H9 (cell line): ENCODE measurements around the genes CDCA7, CIR1, ATF2 and HOXD8.

DNA sequence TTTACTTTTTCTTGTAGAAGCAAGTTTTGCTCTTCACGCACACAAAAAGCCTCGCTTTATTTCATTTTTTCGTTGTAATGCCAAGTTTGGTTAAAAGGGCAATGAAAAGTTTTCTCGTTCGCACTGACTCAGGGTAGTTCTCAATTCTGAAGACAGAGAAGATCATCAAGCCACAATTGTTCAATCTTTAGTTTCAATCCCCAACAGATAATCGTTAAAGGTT, 775 bp upstream of the CDCA7 start:
- PRO-cap = no peak

GRCh38 chr2:173354209-173355285, at the start of gene CDCA7:
TSS of gene CDCA7 (plus strand) at chr2:173354872.
- PRO-cap = bidirectional peak, plus-strand start at chr2:173354337, minus-strand start at chr2:173354298; bidirectional peak, plus-strand start at chr2:173354594, minus-strand start at chr2:173354588; bidirectional peak, plus-strand start at chr2:173354885, minus-strand start at chr2:173355089

DNA sequence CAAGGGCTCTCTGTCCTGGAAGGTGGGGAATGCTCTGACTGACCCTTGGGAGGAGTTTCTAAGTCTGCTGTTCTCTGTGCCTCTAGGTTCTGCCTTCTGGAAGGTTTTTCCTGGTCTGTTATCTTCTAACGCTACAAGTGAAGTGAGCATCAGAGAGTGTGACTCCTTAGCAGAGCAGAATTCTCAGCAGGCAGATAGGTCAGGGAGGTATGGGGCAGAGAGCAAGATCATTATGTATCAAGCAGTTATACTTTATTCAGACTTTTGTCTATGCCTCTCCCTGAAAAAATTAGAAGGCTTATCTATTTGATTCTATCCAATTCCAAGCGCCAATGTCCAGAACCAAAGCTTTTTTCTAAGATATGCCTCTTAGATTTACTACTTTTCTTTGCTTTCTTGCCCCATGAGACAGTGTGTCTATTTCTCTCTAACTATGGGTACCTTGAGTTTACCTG, 35.5 kb downstream of the SP3 start:
- PRO-cap = no peak

- PRO-cap = no peak
Measured at GRCh38 chr2:173991285-173991879, 26.2 kb upstream of the SP3 start.

DNA sequence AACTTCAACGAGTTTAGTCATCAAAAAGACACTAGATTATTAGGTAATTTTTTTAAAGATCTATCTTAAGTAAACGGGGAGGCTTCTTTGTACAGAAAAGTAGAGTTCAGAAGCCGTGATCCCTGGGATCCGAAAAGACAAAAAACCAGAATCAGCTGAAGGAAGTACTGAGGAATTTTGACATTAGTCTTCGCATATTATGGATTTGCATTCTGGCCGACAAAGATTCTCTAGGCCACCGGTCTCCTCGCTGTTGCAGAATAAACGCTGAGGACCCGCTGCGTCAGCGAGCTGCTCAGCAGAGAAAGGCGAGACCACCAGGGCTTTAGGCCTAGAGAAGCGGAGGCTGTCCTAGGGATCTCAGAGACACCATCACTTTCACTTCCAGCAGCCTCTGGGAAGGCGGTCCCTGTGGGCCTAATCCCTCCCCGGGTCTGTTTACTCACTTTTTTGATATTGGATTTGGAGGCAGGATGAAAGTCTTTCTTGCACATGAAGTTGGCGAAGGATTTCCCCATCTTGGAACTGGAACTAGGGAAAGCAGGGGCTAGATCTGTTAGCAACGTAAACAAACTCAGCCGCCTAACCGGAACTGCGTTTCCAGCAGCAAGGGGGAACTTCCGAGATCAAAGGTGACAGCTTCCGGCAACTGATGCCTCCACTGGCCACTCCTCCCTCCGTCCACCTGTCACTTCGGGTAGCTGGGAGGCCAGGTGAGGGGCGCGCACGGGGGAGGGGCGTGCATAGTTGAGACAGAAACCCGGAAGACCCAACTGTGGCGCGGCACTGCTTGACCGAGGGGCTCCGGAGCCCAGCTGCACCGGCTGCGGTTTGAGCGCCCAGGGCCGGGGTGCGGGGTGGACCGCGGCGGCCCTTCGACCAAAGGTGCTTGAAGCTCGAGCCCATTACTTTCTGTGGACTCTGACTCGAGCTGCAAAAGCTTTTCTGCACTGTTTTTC, at the start of gene CIR1:
CIR1 (minus strand) TSS at position 608 of the 959 bp plus-strand sequence.
- PRO-cap = bidirectional peak, plus-strand start at position 375 of the sequence, minus-strand start at position 257 of the sequence; bidirectional peak, plus-strand start at position 786 of the sequence, minus-strand start at position 594 of the sequence

DNA sequence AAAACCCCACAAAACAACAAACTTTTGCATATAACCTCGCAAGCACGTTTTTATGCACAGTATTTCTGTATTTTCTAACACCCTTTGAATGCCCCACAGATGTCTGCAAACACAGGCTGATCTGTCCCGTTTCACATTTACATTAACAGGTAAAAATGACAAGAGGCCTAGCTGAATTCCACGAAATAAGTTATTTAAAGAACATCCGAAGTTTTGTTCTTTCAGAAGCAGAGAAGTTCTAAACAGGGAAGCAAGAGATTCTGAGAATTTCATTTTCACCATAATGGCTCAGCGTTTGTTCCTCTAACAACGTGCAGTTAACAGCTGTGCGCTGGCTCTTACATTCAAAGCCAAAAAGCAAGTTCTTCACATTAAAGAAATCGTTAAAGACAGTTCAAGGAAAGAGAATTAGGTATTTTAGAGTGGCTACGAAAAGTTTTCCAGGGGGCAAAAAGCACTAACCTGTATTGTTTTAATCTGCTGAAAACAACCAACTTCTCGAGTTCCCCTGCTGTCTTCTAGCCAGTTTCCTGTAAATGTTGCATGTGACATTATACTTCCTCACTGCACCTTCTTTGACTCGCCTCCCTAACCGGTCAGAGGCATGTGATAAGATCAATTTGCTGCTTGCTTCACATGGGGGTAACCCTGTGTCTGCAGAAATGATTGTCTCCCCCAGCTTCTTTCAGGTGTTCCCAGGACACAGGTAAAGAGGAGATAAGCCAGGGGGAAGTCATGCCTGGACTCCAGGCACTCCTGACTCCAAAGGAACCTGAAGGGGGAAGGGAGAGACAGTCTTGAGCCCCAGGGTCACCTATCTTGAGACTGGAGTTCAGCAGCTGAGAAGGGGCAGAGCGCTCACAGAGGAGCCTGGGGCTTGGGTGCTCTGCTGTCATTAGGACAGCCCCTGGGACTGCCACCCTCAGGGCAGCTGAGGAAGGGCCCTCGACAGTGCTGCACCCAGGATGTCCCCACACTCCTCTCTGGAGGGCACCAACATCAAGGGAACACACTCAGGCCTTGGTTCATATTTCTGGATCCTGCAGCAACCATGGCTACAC, 36.8 kb upstream of the WIPF1 start:
- PRO-cap = no peak

DNA sequence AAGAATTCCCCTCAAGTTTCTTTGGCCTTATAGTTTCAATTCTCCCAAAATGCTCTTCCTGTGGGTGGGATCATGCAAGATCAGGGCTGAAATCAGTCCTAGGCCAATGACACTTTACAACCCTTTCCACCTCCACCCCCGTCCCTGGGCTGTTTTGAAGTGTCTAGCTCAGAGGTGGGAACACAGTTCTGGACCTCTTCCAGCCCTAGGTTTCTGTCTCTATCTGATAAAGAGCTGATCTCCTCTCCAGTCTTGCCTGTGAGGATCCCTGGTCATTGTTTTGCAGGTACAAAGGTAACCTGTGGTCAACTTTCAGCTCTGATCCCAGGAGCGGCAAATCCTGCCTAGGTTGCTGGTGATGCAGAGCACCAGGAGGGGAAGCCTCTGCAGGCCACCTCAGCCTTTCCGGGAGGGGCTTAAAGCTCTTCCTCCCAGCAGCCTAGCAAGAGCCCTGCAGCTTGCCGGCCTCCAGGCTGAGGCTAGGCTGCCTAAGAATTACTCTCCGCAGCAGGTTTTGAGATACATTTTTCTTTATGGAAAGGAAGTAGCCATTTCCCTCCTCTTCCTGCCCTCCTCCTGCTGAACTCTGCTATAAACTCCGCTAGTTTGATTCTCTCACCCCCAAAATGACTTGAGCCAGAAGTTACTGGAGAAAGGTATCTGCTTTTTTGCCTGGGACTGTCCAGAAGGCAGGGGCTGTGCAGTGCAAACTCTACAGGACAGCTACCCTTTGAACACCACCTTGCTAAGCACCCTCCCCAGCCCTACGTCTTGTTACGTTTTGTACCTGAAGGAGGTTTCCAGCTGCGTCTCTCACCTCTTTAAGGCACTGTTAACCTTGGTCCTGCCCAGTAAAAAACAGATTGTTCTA, 69.9 kb upstream of the WIPF1 start:
- PRO-cap = no peak

DNA sequence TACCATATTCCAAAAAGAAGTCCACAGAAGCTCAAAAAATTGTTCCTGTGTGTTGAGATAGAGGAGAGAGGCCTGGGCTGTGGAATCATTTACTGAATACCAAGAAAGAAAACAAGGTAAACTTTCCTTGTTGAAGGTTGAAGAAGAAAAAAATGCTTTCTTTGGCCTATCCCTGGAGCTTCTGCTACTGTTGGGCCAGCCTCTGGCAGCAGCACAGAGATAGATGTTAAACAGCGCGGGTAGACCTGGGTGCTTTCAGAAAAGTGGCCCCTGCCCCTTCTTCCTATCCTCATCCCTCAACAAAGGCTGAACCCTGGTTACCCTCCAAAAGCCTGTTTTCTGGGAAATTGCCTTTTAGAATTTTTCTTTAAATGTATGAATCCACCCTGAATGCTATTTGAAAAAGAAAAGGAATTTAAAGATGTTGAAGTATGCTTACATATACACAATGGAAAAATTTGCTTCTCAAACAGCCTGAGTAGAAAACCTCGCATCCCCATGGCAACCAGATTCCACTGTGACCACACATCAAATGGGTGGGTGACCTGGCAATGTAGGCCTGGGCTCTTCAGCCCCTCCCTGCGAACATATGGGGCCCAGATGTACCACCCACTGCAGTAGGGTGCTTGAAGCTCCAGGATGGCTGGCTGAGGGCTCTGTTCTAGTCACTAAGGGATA, 23.3 kb upstream of the CHRNA1 start:
- PRO-cap = no peak

DNA sequence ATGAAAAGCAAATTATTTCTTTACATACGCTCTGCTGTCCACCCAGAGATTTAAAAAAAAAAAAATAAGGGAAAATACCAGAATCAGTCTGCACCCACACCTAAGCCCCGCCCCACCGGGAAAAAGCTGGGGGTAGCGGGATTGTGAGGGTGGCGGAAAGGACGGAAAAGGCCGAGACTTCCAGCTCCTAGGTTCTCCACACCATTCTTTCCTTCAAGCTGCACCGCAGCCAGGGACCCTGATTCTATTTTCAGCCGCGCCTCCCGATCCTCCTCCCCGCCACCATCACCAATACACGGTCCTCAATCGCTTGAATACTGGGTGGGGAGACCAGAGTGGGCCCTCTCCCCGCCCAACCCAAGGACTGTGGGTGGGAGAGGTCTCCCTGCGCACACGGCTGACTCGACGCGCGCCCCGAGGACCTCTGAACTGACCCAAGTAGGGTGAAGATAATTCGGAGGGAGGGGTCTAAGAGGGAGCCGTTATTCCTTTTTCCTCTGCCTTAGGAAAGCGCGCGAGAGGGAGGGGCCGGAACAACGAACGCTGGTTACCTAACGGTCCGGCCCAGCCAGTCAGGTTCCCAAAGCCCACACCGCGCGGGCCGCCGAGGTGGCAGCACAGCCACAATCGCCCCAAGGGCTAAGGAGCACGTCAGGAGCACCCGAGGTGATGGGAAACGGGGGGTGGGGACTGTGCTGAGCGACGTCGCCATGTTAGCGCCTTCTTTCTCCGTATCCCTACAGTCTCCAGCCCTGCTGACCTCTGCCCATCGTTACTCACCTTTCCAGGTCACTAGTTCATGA, 532 bp downstream of the ATF2 start:
- PRO-cap = unidirectional peak, plus-strand start at position 141 of the sequence; bidirectional peak, plus-strand start at position 241 of the sequence, minus-strand start at position 210 of the sequence; bidirectional peak, plus-strand start at position 571 of the sequence, minus-strand start at position 426 of the sequence; bidirectional peak, plus-strand start at position 675 of the sequence, minus-strand start at position 619 of the sequence

GRCh38 chr2:175168073-175168460, at the start of gene ATF2:
TSS of gene ATF2 (minus strand) at chr2:175168203.
- PRO-cap = bidirectional peak, plus-strand start at chr2:175168570, minus-strand start at chr2:175168200

- PRO-cap = no peak
Measured at GRCh38 chr2:175176009-175177153, 5.1 kb downstream of the ATP5MC3 start.

- PRO-cap = no peak
Measured at GRCh38 chr2:176082199-176082766, 1.5 kb downstream of the EVX2 start.

DNA sequence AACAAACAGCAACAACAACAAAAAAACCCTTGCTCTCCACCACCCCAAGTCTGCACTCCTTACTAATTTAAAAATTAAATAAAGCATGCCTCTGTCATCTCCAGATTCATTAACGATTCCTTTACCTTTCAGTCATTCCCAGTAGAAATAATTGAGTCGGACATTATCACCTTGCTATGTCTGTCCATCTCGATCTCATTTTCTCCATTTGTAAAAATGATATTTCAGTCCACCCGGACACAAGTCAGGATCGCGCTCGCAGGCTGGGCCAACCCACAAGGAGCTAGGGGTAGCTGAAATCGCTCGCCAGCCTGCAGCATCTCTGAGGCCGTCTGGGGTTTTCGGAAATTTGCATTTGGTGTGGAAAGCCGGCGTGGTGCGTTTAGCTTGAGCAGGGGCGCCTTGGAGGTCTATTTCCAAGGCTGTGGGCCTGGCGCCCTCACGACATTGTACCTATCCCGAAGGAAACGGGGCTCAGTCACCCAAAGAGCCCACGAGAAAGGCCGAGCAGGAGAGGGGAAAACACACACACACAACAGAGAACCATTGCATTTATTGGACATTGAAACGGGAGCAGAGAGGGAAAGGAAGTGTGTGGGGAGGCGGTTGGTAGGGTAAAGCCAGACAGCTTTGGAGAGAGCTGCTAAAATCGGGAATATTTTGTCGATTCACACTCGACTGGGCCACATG, 1.4 kb upstream of the HOXD8 start:
- PRO-cap = no peak

DNA sequence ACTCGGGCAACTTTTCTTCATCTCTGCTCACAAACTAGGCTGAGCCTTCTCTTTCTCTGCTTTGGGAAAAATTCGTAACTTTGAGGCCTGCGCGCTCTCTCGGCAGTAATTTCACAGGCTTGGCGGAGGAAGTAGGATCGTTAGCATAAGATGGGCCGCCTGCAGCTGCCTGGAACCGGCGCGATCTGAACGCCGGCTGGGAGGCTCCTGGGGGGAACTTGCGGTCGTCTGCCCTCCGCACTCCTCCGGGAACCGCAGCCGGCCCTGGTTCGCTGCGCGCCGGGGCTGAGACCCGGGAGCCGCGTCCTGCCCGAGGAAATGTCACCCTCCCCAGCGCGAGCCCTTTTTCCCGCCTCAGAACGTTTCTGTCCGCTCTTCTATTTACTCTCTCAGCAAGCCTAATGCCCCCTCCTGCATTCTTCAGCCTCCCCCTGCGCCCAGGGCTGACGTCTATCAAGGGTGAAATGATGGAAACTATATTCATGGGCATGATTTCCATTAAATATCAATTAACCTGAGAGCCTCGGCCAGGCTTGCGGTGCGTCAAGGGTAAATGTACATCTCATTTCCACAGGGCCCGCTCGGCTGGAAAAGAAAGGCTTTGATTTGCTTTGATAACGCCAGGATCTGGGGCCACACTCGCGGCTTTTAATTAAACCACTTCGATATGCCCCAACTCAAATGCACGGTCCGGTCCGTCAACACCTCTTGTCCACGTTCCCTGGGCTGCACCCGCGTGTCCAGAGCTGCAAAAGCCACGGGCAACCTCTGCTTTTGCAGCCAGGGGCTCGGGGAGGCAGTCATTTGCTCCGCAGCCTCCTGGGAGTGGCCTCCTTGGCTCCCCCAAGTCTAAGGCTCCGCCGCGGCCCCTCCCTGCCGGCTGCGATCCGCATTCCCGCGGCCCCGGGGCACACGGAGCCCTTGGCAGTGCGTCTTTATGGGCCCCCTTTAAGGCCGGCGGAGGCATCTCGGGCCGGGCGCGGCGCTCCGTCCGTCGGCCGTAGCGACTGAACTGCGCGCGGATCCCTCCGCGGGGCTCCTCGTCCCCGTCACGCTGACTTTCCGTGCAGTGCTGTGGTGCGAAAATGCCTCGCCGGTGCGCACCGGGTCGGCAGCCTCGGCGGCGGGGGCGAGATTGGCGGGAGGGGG, at the start of gene HOXD8:
HOXD8 (plus strand) TSS at position 1,027 of the 1,149 bp plus-strand sequence.
- PRO-cap = no peak

DNA sequence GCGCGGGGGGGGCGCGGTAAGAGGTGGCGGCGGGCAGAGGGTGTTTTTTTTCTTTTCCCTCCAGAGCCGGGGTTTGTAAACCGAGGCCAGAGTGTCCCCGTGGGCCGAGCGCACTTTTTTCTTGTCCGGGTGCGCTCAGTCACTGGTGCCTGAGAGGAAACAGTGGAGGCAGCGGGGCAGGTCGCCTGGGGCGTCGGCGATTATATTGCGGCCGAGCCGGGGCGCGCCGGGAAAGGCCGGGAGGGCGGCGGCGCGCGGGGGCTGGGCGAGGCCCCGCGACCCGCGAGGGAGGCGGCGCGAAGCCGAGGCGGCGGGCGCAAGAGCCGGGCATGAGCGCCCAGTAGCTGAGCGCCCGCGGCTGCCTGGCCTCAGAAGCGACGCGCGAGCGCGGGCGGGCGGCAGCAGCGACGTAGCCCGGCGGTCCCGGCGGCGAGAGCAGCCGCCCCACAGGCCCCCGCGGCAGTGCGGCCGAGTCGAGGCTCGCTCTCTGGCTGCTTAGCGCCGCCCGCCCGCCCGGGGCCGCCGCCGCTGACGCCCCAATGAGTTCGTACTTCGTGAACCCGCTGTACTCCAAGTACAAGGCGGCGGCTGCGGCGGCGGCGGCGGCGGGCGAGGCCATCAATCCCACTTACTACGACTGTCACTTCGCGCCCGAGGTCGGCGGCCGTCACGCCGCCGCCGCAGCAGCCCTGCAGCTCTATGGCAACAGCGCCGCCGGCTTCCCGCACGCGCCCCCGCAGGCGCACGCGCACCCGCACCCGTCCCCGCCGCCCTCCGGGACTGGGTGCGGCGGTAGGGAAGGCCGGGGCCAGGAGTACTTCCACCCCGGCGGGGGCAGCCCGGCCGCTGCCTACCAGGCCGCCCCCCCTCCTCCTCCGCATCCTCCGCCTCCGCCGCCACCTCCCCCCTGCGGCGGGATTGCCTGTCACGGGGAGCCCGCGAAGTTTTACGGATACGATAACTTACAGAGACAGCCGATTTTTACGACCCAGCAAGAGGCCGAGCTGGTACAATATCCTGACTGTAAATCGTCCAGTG, 642 bp downstream of the HOXD8 start:
- PRO-cap = no peak

GRCh38 chr2:176151787-176152853, 770 bp downstream of the HOXD4 start:
- PRO-cap = no peak

DNA sequence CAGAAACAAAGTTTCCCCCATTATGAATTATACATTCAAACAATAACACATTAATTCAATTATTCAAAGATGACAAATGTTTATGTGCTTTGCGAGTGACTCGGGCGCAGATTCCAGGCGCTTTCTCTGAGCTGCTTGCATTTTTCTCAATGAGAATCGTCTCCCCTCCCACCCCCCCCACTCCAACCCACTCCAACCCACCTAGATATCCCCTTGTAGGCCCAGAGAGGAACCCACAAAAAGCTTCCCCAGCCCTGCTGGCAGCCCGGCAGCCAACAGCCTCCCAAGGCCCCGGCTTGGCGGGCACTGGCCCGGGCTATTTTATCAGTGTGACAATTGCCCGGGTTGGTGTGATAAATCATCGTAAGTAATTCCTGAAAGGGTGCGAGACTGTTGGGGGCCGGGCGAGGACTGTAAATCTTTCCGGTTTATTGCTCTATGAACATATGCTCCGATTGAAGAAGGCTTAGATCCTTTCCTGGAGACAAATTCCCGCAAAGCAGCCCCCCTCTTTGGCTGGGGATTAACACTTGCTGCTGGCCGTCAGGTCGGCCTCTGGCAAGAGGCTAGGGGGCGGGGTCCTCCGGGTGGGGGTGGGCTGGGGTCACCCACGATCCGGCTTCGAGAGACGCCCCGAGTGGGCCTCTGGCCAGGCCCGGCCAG, 1.7 kb downstream of the HOXD3 start:
- PRO-cap = no peak

- PRO-cap = no peak
Measured at GRCh38 chr2:176171119-176172118, 14.3 kb downstream of the HOXD3 start.

GRCh38 chr2:176172119-176172568, 15.0 kb downstream of the HOXD3 start:
- PRO-cap = no peak

DNA sequence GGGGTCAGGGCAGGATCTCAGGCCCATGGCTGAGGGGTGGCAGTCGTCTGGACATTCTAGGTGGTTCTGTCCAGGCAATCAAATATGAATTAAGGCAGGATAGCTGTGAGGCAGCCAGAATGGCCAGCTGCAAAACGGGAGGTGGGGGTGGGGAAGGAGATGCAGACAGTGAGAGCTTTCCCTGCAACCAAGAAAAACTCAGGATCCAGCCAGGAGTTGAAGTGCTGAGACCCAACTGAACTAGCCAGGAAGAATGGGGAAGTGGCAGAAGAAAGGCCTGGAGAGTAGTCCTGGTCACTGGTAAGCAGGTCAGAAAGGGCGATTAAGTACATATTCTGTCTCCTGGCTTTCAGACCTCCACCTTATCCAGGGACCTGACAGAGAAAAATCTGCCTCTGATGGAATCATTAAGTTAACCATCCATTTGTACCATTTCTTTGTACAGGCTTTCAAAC, 12.8 kb upstream of the HOXD1 start:
- PRO-cap = no peak